HL-60 (cell line): ENCODE measurements around the genes ERICH6B, SIAH3 and ZC3H13.

- RRBS = no CpG with 5 or more reads among the region's 1 CpG
Measured at GRCh38 chr13:44474050-44474402, 100.4 kb downstream of the SERP2 start.

GRCh38 chr13:44764698-44765440 is 188.7 kb upstream of the TSC22D1 start:
- RRBS = no CpG with 5 or more reads among the region's 8 CpGs

GRCh38 chr13:44854286-44855028 is 134.8 kb downstream of the NUFIP1 start:
- RRBS = no CpG with 5 or more reads among the region's 8 CpGs

DNA sequence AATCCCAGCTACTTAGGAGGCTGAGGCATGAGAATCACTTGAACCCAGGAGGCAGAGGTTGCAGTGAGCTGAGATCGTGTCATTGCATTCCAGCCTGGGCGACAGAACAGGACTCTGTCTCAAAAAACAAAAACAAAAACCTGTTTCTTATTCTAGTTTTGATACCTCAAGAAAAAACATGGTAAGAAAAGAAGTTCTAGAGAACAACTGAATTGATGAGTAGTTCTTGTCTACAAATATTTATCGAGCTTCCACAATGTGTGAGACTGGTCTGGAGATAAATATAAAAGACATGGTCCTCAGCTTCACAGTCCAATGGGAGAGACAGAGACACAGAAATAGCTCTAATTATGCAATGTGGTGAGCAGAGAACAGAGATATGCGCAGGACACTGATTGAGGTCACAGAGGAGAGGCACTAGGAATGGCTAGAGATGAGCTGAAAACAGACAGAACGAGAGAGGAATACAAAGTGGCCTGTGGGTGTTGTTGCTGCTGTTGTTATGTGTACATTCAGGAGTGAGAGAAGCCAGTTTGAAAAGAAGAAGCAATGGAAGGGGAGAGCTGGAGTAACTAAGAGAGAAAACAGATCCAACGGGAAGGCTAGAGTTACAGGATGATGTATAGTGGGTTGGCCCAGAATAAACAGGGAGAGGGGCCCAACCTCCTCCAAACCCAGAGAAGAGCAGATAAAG is 53.2 kb downstream of the GPALPP1 start:
- RRBS = no CpG with 5 or more reads among the region's 6 CpGs

GRCh38 chr13:45219146-45219628 is 18.3 kb upstream of the KCTD4 start:
- RRBS = no CpG with 5 or more reads among the region's 4 CpGs

GRCh38 chr13:45295373-45295920 is 45.5 kb downstream of the TPT1 start:
- RRBS = no CpG with 5 or more reads among the region's 8 CpGs

GRCh38 chr13:45316438-45316921 is 24.5 kb downstream of the TPT1 start:
- RRBS = no CpG with 5 or more reads among the region's 6 CpGs

DNA sequence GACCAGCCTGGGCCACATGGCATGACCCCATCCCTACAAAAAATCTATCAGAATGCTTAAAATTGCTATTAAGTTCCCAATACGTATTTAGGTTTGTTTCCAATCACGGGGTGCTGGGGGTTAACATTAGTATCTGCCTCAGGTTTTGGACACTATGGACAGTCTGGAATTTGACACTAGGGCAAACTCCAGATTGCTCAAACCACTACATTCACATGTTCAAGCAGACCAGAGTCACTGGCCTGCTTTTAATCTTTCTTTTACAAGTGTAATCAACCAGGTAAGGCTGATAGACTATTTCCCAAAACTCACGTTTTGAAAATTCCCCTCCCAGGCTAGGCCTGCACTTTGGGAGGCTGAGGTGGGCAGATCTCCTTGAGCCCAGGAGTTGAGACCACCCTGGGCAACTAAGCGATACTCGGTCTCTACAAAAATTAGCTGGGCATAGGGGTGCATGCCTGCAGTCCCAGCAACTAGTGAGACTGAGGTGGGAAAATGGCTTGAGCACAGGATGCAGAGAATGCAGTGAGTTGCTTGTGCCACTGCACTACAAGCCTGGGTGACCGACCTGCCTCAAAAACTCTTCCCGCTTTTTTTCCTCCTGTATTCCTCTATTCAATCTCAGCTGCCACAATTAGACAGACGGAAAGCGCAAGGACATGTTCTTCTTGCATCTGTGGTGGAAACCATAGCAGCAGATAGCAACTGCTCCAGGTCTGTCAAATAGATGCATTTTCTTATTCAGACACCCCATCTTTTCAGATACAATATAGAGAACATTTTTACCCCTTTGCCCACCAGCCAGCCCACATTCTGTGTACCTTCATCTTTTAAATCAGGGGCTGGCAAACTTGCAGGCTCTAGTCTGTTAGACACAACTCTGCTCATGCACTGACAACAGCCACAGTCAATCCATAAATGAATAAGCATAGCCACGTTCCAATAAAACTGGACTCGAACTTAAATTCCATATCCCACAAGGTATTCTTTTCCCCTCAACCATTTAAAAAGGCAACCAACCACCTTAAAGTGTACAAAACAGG is 4.9 kb downstream of the TPT1 start:
- RRBS = no CpG with 5 or more reads among the region's 11 CpGs

DNA sequence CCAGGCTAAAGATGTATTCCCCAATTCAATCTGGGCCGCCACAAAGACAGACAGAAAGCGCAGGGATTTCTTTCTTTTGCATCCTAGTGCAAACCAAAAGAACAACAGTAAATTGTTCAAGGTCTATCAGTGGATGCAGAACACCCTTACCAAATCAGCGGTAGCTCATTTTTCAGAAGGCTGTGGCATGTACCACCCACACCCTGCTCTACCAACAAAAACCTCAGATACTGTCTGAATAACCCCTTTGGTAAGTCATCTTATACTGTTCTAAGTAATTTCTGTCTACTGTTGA is 3.6 kb downstream of the TPT1 start:
- RRBS = no CpG with 5 or more reads among the region's 3 CpGs

- RRBS = no CpG with 5 or more reads among the region's 13 CpGs
Measured at GRCh38 chr13:45379426-45379984, 38.5 kb upstream of the TPT1 start.

DNA sequence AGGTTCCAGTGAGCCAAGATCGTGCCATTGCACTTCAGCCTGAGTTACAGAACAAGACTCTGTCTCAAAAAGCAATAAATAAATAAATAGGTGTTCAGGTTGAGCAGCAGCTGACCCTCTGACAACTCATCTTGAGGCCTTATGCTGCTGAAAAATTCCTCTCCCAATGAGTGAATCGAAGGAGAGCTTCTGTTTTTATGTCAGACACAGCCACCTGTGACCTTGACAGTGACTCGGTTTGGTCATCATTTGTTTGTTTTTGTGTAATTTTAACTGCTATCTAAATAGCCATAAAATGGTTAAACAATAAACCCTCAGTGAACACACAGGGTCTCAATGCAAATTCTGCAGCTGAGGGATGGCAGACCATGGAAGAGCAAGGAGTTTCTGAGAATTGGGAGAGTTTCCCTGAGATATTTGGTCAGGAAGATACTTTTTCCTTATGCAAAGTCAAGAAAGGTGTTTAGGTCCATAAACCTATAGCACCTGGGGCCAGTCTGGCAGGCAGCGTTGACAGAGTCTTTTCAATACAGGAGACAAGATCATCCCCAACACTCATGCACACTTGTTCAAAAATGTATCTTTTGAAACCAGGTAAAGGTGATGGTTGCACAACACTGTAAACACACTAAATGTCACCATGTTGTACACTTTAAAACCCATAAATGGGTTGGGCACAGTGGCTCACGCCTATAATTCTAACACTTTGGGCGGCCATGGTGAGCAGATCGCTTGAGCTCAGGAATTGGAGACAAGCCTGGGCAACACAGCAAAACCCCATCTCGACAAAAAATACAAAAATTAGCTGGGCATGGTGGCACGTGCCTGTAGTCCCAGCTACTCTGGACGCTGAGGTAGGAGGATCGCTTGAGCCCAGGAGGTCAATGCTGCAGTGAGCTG is 16.6 kb upstream of the SLC25A30 start:
- RRBS = no CpG with 5 or more reads among the region's 11 CpGs

- RRBS = no CpG with 5 or more reads among the region's 4 CpGs
Measured at GRCh38 chr13:45454281-45454575, 10.5 kb upstream of the COG3 start.

- RRBS = no CpG with 5 or more reads among the region's 1 CpG
Measured at GRCh38 chr13:45511542-45511893, 46.8 kb downstream of the COG3 start.

DNA sequence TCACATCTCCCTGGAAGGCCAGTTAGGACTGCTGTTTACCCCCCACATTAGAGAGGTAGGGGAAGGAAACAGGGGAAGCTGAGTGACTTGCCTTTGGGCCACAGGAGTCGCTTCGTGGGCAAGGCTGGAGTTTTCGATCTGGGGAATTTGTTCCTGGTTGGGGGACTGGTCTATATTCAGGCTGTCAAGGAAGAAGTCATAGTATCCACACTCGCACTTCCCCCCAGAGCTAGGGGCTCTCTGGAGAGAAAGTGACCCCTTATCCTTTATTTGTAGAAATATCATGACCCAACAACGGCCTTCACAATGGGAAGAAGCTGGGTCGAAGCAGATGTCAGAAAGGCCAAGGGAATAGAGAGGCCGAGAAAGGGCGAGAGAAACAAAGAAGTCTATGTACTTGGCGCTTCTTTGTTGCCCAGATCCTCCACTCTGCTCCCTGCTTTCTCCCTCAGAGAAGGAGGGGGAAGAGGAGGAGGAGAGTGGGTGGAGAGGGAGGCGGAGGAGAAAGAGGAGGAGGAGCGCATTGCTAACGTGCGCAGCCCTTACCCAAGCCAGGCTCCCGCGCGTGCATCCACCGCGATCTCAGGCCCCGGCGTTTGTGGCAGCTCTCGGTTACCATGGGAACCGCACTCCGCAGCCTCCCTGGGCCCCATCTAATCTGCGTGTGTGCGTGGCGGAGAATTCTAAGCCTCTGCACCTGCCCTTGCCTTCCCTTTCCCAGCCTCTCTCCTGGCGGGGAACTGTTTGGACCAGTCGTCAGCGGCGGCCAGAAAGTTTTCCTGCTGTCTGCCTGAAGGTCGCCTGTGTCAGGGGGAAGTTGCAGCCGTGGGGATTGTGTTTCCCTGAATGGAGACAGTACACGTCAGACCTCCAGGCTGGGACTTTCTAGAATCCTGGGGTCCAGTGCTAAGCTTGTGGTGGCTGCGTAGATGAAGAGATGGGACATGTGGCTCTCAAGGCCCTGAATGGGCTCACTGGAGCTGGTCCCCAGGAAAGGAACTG is at the start of gene ERICH6B:
Gene ERICH6B (minus strand): TSS at position 601 of the 1,002 bp plus-strand sequence.
- RRBS = no CpG with 5 or more reads among the region's 34 CpGs

GRCh38 chr13:45851013-45852057 is at the start of gene SIAH3:
Gene SIAH3 (minus strand): TSS chr13:45851753.
- RRBS = 30% methylated on average over 15 of the region's 38 CpGs

DNA sequence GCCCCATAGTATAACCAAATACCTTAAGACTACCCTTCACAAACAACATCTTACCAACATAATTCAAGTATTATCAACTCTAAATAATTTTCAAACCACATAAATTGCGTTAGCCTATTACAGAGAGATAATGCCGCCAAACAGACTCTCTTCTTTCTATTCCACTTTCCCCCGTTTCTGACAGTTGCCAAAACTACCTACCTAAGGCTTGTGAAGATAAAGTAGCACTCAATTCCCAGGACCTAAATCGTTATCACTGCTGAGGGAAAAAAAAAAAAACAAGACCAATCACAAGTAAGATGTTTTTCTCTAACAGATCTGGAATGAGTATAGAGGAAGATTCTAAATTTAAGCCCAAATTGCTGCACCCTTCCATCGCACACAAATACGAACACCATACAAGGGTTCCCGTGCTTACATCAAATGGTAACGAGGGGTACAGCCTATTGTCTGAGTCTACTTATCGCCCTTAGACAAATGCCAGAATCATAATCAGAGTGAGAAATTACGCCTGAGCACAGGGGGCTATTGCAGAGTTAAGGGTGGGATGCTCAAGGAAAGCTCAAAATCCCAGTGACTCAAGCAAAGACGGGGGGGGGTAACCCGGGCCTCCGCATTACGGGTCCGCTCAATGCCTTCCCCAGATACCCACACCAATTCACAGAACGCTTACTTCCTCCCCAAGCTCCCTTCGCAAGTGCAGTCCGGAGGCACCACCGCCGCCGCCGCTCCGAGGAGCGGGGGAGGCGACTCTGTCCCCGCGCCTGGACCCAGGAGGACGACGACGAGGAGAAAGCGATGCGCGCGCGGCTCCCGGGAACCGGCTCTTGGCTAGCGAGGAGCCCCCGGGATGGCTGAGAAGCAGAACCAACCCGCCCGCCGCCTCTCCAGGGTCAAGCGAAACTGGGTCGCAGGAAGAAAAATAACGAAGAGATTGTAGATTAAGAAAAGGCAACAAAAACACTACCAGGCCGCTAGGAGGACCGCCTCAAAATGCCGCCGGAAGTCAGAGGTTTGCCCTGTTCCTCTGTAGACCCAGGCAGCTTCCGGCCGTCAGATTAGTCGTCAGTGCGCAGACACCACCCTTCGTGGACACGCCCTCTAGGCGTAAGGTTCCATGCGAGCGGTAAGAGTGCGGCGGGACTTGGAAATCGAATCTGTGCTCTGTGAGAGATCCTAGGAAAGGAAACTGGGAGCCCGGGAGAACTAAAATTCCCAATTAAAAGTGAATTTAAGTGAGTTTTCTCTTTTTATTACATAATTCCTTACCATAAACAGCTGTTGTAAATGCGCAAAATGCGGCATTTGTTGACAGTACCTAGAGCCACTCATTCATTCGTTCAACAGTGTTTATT is at the start of gene ZC3H13:
Gene ZC3H13 (minus strand): TSS at position 1,016 of the 1,355 bp plus-strand sequence.
- RRBS = 2% methylated on average over 21 of the region's 65 CpGs

GRCh38 chr13:46100990-46101463 is 3.8 kb downstream of the CPB2 start:
- RRBS = no CpG with 5 or more reads among the region's 4 CpGs

- RRBS = no CpG with 5 or more reads among the region's 8 CpGs
Measured at GRCh38 chr13:46121487-46122236, 16.8 kb upstream of the CPB2 start.

- RRBS = no CpG with 5 or more reads among the region's 9 CpGs
Measured at GRCh38 chr13:46142451-46143702, 38.0 kb upstream of the CPB2 start.

- RRBS = no CpG with 5 or more reads among the region's 9 CpGs
Measured at GRCh38 chr13:46168338-46168720, 13.6 kb downstream of the LCP1 start.